ENCODE measurements around the genes SIRT6, EBI3 and UBXN6.

DNA sequence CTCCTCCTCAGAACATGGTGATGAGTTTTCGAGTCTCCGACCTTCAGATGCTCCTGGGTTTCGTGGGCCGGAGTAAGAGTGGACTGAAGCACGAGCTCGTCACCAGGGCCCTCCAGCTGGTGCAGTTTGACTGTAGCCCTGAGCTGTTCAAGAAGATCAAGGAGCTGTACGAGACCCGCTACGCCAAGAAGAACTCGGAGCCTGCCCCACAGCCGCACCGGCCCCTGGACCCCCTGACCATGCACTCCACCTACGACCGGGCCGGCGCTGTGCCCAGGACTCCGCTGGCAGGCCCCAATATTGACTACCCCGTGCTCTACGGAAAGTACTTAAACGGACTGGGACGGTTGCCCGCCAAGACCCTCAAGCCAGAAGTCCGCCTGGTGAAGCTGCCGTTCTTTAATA is 5.4 kb downstream of the PIAS4 start:
- PRO-cap, result no peak
CAGE:
- cytosol, long polyA plus RNA, result no peak
- long polyA plus RNA, result no peak
- nucleus, long polyA plus RNA, result no peak

DNA sequence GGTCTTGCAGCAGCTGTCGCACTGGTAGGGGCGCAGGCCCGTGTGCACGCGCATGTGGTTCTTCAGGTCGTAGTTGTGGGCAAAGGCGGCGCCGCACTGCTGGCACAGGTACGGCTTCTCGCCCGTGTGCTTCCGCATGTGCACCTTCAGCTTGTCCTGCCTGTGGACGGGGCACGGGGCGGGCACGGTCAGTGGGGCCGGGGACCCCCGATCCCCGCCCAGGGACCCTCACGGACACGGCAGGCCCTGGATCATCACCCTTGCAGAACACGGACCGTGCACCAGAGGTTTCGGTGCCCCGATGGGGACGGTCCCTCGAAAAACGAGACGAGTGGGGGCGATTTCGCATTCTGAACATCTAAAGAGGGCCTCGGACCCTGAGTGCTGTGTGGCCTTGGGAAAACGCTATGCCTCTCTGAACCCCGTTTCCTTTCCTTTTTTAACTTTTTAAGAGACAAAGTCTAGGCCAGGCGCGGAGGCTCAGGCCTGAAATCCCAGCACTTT is 18.6 kb downstream of the ZBTB7A start:
- PRO-cap, result no peak
CAGE:
- cytosol, long polyA plus RNA, result no peak
- long polyA plus RNA, result no peak
- nucleus, long polyA plus RNA, result no peak

DNA sequence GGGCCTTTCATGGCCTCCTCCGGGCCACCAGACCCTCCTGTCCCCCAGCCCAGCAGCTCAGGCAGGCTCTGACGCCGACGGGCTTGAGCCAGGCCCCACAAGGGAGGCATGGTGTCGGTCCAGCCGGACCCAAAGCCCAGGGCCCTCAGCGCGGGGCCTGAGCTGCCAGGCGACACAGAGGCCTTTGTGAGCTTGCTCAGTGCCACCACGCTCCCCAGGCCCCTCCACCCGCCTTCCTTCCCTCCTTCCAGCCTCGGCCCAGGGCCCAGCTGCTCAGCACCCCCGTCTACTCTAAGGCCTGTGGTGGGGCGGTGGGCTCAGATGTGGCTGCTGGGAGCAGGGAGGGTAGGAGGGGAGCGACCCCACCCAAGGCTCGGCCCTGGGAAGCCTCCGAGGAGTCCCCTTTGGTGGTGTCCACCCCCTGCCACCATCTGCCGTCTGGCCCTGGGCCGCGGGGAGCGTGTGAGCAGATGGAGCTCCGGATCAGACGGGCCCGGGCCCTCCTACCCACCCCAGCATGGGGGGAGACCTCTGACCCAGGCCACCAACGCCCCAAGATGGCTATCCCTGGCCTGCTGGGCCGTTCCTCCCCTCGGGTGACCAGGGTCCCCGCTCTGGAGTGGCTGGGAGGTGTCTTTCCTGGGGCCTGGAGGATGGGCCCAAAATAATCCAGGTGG is 7.9 kb downstream of the ZBTB7A start:
- PRO-cap, result no peak
CAGE:
- cytosol, long polyA plus RNA, result no peak
- long polyA plus RNA, result no peak
- nucleus, long polyA plus RNA, result no peak

DNA sequence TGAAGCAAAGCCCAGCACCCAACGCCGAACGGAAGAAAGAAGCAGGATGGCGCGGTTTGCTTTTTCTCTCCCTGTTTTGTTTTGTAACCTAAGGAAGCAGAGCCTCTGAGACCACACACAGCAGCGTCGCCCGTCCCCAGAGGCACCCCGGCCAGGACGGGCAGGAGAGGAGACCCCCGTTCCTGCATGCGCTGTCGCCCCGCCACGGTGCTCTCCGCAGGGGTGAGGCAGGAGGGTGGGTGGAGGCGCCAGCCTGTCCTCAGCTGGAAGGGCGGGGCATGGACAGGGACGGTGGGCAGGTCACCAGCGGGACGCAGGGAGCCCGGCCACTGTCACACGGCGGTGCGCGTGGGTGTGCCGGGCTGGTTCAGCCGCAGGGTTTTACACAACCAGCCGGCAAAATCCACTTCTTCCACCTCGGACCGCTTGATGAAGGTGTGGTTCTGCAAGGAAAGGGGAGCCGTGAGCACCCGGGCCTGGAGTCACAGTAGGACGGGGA is 23.6 kb upstream of the ZBTB7A start:
- PRO-cap, result no peak
CAGE:
- cytosol, long polyA plus RNA, result no peak
- long polyA plus RNA, result no peak
- nucleus, long polyA plus RNA, result no peak

DNA sequence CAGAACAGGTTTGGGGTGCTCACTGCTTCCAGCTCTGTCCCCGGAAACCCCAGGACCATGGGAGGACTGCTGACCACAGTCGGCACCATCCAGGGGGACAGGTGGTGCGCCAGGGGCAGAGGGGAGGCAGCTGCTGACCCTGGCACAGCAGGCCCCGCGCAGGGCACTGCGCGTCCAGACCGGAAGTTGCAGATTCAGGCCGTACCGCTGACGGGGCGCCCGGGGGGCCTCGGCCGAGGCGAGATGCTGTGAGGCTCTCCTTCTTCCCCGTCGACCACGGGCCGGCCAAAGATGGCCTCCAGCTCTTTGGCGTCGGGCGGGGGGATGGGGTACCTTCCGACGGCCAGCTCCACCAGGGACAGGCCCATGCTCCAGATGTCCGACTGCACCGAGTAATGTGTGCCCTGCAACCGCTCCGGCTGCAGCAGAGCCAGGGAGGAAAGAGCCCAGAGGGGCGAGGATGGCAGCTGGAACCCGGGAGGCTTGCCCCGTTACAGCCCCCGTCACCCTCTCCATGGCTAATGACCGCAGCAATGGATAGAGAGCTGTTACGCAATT is 24.8 kb downstream of the MAP2K2 start:
- PRO-cap, result no peak
CAGE:
- cytosol, long polyA plus RNA, result no peak
- long polyA plus RNA, result no peak
- nucleus, long polyA plus RNA, result no peak

DNA sequence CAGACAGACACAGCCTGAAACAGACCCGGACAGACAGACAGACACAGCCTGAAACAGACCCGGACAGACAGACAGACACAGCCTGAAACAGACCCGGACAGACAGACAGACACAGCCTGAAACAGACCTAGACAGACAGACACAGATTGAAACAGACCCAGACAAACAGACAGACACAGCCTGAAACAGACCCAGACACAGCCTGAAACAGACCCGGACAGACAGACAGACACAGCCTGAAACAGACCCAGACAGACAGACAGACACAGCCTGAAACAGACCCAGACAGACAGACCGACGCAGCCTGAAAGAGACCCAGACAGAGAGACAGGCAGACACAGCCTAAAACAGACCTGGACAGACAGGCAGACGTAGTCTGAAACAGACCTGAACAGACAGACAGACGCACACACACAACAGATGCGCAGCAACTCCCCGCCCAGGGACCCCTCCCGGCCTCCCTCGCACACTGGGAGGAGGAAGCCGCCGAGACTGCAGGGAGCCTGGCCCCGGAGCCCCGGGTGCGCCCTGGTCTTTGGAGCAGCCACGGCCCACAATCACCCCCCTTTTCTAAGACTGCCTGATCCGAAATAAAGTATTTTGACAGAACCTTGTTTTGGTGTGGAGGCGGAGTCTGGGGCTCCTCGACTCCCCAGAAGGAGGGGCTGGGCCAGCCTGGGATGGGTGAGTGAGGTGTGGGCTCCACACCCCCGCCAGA is 9.8 kb downstream of the SIRT6 start:
- PRO-cap, result no peak
CAGE:
- cytosol, long polyA plus RNA, result no peak
- long polyA plus RNA, result no peak
- nucleus, long polyA plus RNA, result no peak

GRCh38 chr19:4181941-4182779 is at the start of gene SIRT6:
Gene SIRT6, minus strand, starts transcription at chr19:4182563.
- PRO-cap, result bidirectional peak, plus-strand start at chr19:4182710, minus-strand start at chr19:4182563
CAGE:
- cytosol, long polyA plus RNA, result no peak
- long polyA plus RNA, result no peak
- nucleus, long polyA plus RNA, result no peak

DNA sequence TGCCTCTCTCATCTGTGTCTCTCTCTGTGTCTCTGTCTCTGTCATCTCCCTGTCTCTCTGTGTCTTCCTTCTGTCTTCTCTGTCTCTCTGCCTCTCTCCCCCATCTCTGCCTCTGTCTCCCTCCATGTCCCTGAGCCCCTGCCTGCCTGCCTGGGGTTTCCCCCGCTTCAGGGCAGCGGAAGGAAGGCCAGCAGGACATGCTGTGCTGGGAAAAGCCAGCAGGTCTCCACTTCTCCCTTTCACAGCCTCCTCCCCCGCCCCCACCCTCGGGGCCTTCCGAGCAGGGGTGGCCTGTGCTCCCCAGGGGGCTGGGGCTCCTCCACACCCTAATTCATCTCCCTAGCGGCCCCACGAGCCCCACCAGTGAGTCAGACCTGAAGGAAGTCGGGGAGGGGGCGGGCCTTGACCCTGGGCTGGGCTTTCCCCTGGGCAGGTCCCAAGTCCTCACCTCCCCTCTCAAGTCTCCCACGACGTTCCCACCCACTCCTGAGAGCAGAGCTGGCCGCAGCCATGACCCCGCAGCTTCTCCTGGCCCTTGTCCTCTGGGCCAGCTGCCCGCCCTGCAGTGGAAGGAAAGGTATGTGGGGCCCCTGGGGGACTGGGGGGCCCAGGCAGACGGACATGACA is at the start of gene EBI3:
Gene EBI3 (plus strand): TSS at position 483 of the 627 bp plus-strand sequence.
- PRO-cap, result no peak
CAGE:
- cytosol, long polyA plus RNA, result start-site peak on the plus strand centred at position 486 of the sequence, 20 bp wide, 61 and 74 reads in 2 replicates
- long polyA plus RNA, result no peak
- nucleus, long polyA plus RNA, result start-site peak on the plus strand centred at position 486 of the sequence, 21 bp wide, 68 and 67 reads in 2 replicates

DNA sequence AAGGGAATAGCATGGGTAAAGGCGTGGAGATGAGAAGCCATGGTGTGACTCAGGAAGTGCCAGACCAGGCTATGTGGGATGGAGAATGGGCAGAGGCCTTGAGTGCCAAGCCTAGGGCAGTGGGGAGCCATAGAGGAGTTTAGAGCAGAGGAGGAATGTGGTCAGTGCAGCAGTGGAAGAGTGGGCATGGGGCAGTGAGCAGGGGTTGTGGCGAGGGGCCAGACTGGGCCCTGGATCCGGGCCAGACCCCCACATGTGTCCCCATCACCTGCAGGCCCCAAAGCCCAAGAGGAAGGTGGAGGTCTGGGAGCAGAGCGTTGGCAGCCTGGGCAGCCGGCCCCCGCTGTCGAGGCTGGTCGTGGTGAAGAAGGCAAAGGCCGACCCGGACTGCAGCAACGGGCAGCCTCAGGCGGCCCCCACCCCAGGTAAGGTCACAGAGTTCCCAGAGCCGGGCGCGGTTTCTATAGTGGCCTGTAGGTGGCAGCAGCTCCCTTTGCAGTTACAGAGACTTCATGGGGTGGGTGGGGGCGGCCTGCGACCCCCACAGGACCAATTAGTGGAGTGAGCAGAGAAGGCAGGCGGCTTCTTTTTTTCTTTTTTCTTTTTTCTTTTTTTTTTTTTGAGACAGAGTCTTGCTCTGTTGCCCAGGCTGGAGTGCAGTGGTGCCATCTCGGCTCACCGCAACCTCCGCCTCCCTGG is 11.6 kb upstream of the SHD start:
- PRO-cap, result no peak
CAGE:
- cytosol, long polyA plus RNA, result no peak
- long polyA plus RNA, result no peak
- nucleus, long polyA plus RNA, result no peak

- PRO-cap, result no peak
CAGE:
- cytosol, long polyA plus RNA, result no peak
- long polyA plus RNA, result no peak
- nucleus, long polyA plus RNA, result no peak
These were observed 23.2 kb downstream of the MPND start for GRCh38 chr19:4366240-4367199.

DNA sequence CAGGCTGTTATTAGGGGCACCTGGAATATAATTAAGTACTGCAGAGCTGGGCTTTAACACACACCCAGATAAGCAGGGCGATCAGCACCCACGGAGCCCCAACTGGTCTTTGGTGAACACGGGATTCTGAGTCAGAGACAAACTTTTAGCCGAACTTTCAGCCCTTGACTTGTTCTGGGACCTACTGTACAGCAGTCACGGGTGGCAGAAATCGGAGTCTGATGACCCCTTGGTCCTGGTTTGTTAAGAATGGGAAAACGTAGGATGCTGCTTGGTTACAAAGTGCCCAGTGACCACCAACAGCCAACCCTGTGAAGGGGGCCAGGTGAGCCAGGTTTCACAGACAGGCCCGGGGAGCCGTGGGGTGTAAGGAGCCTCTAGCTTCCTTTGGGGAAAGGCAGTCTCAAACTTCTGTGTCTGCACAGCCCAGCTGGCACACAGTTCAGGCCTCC is 9.0 kb downstream of the SH3GL1 start:
- PRO-cap, result no peak
CAGE:
- cytosol, long polyA plus RNA, result no peak
- long polyA plus RNA, result no peak
- nucleus, long polyA plus RNA, result no peak

- PRO-cap, result no peak
CAGE:
- cytosol, long polyA plus RNA, result no peak
- long polyA plus RNA, result no peak
- nucleus, long polyA plus RNA, result no peak
These were observed 876 bp downstream of the CHAF1A start for GRCh38 chr19:4403204-4403828.

- PRO-cap, result no peak
CAGE:
- cytosol, long polyA plus RNA, result no peak
- long polyA plus RNA, result no peak
- nucleus, long polyA plus RNA, result no peak
These were observed 6.7 kb downstream of the CHAF1A start for GRCh38 chr19:4408678-4409903.

DNA sequence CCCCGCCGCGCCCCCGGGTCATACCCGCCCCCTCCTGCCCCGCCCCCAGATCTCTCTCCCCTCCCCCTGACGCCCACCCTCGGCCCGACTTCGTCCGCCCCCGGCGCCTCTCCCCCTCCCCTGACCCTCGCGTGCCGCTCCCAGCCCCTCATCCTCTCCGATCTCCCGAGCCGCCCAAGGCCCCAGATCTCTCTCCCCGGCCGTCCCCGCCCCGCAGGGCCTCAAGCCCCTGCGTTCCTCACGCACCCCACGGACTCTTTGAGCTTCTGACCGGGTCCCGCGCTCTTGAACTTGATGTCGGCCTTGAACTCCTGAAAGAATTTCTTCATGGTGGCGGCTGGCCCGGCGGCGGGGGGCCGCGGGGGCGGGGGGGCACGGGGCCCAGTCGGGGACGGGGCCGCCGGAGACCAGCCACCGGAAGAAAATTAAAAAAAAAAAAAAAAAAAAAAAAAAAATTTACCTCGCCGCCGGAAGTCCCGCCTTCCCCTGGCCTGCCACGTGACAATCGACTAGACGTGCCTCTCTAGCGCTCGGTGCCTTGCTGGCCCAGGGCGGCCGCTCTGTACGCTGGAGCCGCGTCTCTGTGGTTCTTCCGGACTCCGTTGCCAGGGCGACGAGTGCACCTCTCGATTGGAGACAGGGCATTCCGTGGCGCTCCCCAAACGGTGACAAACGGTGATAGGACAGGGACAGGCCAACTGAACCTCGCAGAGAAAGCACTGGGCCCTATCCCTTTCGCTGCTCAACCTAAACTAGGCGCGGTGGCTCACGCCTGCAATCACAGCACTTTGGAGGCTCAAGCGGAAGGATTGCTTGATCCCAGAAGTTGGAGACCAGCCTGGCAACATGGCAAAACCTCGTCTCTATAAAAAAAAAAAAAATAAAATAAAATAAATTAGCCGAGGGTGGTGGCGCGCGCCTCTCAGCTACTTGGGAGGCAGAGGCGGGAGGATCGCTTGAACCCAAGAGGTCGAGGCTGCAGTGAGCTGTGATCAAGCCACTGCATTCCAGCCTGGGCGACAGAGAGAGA is at the start of gene UBXN6:
Gene UBXN6 (minus strand): TSS at position 426 of the 1,030 bp plus-strand sequence.
- PRO-cap, result bidirectional peak, plus-strand start at position 512 of the sequence, minus-strand start at position 421 of the sequence
CAGE:
- cytosol, long polyA plus RNA, result no peak
- long polyA plus RNA, result no peak
- nucleus, long polyA plus RNA, result no peak

DNA sequence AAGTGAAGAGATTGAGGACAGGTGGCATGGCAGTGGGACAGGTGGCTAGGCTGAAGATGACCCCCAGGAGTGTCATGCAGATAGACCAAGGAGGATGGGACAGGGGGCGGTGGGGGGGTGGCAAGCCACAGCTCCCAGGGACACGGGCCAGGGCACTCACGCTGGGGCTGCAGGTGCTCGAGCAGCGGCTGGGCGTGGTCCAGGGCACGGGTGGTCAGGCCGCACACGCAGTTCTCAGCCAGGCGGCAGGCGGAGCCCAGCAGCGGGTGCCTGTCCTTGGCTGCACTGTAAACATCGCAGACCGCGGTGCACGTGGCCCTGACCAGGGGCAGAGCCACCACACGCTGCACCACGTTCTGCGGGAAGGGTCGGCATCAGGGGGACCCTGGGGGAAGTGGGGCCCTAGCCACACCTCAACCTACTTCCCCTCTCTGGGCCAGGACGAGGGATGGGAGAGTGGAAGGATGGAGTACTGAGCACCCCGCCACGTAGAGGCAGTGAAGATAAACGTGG is 3.5 kb downstream of the PLIN5 start:
- PRO-cap, result no peak
CAGE:
- cytosol, long polyA plus RNA, result no peak
- long polyA plus RNA, result no peak
- nucleus, long polyA plus RNA, result no peak

DNA sequence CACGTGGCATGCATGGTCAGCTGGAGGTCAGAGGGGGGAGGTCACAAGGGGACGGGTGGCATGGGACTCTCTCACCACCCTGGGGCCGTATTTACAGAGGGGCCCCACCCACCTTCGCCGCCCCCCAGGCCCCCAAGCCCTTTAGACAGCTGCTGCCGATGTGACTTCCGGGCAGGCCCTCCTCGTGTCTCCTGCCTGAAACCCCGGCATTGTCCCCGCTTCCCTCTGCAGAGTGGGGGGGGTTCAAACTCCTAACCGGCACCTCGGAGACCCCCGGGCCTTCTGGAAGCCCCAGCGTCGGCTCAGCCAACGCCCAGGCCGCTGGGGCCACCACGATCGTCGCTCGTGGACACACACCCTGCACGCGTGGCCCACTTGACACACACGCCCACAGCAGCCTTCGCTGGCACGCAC is 2.8 kb upstream of the LRG1 start:
- PRO-cap, result no peak
CAGE:
- cytosol, long polyA plus RNA, result no peak
- long polyA plus RNA, result no peak
- nucleus, long polyA plus RNA, result no peak

GRCh38 chr19:4581181-4582051 is 21.9 kb upstream of the SEMA6B start:
- PRO-cap, result no peak
CAGE:
- cytosol, long polyA plus RNA, result no peak
- long polyA plus RNA, result no peak
- nucleus, long polyA plus RNA, result no peak

DNA sequence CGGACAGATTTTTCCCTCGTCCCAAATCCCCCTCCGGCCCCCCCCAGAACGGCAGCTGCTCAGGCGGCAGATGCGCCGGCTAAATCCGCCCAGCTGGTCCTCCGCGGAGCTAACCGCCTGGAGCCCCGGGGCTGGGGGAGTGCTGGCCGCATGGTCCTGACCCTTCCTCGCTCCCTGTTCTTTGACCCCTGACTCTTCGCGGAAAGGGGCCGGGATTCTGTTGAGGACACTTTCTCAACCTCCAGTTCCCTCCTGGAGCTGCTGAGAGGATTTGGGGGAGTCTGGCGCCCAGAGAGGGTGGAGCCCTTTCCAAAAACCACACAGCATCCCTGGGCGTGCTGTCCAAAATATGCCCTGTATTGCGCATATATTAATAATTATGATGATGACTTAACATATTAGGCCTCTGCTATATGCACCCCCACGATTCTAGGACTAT is 25.5 kb upstream of the SEMA6B start:
- PRO-cap, result no peak
CAGE:
- cytosol, long polyA plus RNA, result no peak
- long polyA plus RNA, result no peak
- nucleus, long polyA plus RNA, result no peak

DNA sequence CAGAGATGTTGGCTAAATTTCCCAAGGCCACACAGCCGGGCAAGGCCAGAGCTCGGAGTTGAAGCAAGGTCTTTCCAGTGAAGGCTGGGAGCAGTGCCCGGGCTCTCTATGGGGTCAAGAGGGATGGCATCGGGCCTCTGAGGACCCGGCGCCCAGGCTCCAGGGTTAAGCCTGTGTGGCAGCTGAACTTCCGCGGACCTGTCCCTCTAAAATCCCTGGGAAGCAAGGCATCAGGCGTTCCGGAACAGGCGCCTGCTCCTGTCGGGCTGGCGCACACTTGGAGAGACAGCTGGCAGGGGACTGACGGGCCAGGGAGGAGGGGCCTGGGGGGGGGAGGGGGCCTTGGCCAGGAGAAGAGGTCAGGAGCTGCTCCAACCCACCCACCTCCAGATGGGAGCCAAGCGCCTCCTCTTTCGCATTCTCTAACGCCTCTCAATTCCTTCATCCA is 36.7 kb upstream of the SEMA6B start:
- PRO-cap, result no peak
CAGE:
- cytosol, long polyA plus RNA, result no peak
- long polyA plus RNA, result no peak
- nucleus, long polyA plus RNA, result no peak

DNA sequence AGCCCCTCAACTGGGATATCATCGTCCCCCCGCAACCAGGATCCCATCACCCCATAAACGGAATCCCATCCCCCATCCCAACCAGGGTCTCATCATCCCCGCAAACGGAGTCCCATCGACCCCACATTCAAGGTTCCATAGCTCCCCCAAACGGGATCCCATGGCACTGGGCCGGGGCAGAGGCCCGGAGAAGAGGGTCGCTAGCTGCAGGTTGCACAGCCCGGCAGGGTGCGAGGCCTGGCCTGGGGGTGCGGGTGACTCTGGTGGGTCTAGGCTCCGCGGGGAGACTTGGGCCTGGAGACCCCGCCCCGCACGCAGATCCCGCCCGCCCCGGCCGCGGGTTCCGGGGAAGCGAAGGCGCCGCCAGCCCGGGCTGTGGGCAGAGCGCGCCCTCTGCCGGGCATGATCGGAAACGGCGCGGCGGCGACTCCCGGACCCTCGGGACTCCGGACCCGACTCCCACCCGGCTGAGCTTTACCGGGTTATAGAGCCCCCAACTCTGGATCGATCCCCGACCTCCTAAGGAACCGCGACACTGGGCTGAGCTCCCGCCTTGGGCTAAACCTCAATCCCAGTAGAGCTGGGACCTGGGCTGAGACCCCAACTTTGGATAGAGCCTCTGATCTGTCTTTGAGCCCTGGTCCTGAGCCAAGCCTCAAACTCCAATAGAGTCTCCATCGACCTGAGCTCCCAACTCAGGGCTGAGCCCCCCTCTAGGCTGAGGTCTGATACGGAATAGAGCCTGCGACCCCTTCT is 3.1 kb upstream of the TNFAIP8L1 start:
- PRO-cap, result no peak
CAGE:
- cytosol, long polyA plus RNA, result no peak
- long polyA plus RNA, result no peak
- nucleus, long polyA plus RNA, result no peak